ENCODE measurements around a stretch of chr13.

- PRO-cap = bidirectional peak, plus-strand start at chr13:30486689, minus-strand start at chr13:30486585
- RAMPAGE, long total RNA, 2 experiments = no peak in any of the 2 experiments
Measured at GRCh38 chr13:30486071-30486837, 20.5 kb upstream of the HMGB1 start.

- PRO-cap = no peak
- RAMPAGE, long total RNA, 2 experiments = no peak in any of the 2 experiments
Measured at GRCh38 chr13:30873060-30873478, 33.0 kb upstream of the MEDAG start.

- PRO-cap = no peak
- RAMPAGE, long total RNA, 2 experiments = no peak in any of the 2 experiments
Measured at GRCh38 chr13:30924511-30925203, 7.8 kb upstream of the TEX26 start.

GRCh38 chr13:31162097-31163088, 689 bp upstream of the HSPH1 start:
- PRO-cap = unidirectional peak, plus-strand start at chr13:31162484
- RAMPAGE, long total RNA, 2 experiments = no peak in any of the 2 experiments

GRCh38 chr13:31221029-31221389, 21.2 kb downstream of the B3GLCT start:
- PRO-cap = no peak
- RAMPAGE, long total RNA, 2 experiments = no peak in any of the 2 experiments

DNA sequence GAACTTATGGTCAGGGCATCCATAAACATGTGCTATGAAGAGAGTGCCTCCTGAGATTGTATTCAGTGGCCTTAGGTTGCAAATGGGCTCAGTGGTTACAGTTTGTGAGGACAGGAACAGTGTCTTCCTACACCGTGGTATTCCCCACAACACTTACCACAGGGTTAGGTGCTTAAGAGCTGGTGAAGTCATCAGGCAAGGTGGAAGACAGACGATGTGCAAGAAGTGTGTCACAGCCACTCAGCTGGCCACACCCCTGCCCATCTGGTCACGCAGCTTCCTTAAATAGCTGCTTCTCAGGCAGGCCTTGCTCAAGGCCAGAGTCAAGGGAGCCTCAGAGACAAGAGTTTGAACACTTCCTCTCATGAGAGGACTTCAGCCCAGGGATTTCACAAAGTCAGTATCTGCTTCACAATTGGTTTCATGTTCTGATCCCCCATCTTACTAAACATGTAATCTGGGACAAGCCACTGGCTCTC, 80.4 kb upstream of the FRY start:
- PRO-cap = bidirectional peak, plus-strand start at position 314 of the sequence, minus-strand start at position 202 of the sequence
- RAMPAGE, long total RNA, 2 experiments = no peak in any of the 2 experiments

GRCh38 chr13:31983580-31984084, 47.9 kb upstream of the FRY start:
- PRO-cap = no peak
- RAMPAGE, long total RNA, 2 experiments = no peak in any of the 2 experiments

DNA sequence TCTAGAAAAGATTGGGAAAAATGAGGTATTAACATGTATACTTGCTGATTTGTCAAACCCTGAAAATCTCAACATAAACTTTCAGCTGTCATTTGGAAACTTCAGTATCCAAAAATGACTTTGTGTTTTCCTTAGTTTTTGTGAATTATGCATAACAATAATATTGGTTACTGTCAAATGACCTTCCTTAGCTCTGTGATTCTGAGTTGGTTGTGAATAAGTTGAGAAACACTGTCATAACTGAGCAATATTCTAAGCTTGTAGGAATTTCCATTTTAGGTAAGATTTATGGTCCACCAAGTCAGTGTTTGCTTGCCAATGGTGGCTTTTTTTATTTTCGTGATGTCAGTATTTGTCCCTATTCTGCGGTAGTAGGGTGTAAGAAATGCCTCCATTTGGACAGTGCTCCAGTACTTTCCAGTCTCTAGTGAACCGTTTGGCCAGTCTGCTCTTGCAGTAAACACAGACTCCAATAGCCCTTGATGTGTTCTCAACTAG, 94.6 kb downstream of the FRY start:
- PRO-cap = no peak
- RAMPAGE, long total RNA, 2 experiments = no peak in any of the 2 experiments

- PRO-cap = no peak
- RAMPAGE, long total RNA, 2 experiments = no peak in any of the 2 experiments
Measured at GRCh38 chr13:32255744-32256306, 59.3 kb downstream of the ZAR1L start.

DNA sequence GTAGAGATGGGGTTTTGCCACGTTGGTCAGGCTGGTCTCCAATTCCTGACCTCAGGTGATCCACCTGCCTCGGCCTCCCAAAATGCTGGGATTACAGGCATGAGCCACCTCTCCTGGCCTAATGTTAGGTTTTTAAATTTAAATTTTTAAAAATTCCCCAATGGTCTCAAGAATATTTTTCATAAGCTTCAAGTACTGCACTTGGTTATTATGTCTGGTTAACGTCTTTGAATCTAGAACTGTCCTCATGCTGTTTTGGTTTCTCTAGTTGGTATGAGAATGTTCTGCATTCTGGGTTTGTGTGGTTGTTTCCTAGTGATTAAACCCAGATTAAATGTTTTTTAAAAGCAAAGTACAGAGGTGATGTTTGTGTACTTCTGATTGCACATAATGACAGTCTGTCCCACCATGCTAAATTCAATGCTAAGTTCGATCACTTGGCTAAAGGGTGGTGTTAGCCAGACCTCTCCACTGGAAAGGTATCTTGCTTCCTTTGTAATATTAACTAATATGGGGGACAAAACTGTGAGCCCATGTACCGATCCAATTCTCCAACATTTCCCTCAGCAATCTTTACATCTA, 14.7 kb downstream of the N4BP2L1 start:
- PRO-cap = no peak
- RAMPAGE, long total RNA, 2 experiments = no peak in any of the 2 experiments

DNA sequence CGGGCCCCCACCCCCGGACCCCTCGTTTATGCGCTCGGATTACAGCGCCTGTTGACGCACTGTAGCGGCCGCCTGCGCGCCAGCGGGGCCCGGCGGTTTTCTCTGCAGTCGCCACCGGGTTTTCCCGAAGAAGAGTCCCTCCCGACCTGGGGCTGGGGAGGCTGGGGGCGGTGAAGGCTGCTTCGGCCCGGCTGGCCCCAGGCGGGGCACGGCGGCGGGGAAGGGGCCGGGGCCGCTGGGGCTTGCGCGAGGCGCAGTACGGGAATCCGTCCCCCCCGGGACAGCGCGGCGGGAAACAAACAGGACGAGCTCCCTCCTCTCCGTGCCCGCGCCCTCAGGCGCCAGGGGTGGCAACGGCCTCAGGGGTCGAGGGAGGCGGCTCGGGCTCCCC, 588 bp downstream of the N4BP2L1 start:
- PRO-cap = bidirectional peak, plus-strand start at position 209 of the sequence, minus-strand start at position 104 of the sequence; bidirectional peak, plus-strand start at position 337 of the sequence, minus-strand start at position 328 of the sequence
- RAMPAGE, long total RNA, 2 experiments = no peak in any of the 2 experiments

DNA sequence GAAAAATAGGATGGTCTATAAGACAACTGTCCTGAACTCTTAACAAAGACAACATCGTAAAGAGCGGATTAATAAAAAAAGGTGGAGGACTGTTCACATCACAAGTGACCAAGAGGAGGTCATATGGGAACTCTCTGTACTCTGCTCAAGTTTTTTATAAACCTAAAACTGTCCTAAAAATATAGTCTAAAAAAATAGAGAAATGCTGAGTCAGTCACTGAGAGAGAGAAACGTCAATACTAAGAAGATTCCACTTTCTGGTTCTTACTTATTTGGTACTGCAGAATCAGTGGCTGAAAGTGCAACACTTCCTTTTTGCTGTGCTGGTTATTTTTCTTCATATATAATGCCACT, 44.1 kb upstream of the N4BP2L1 start:
- PRO-cap = no peak
- RAMPAGE, long total RNA, 2 experiments = no peak in any of the 2 experiments

GRCh38 chr13:33032080-33032738, 16.0 kb downstream of the KL start:
- PRO-cap = no peak
- RAMPAGE, long total RNA, 2 experiments = no peak in any of the 2 experiments

DNA sequence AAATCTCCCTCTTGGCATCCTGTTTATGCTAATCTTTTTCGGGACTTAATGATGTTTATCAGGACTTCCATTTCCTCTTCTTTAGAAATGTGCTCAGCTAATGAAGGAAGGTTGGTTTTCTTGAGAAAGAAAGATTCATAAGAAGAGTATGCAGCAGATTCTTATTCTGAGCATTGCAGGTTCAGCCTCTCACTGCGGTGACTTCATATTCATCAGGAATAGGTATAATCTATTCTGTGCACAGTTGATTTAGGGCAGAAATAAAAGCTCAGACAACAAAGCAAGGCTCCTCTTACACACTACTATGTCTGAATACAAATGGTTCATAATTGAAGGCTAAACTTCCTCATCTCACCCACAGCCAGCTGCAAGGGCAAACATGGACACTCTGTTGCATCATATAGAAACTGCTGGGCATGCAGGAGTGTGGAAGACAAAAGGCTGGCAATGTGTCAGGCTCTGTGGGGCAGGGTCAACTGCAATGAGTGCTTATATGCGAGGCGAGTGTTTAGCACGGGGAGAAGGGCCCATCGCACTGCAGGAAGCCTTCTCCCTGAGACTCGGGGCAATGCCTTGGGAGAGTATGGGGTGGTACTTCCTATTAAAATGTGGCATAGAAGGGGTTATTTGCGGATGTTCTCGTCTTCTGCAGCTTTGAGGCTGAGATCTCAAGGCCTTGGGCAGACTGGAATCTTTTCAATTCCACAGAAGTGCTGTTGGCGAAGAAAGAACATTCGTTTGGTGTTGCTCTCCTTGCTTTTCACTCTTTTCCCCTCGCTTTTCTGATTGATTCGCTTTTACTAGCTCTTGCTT, 107.3 kb downstream of the KL start:
- PRO-cap = no peak
- RAMPAGE, long total RNA, 2 experiments = no peak in any of the 2 experiments

DNA sequence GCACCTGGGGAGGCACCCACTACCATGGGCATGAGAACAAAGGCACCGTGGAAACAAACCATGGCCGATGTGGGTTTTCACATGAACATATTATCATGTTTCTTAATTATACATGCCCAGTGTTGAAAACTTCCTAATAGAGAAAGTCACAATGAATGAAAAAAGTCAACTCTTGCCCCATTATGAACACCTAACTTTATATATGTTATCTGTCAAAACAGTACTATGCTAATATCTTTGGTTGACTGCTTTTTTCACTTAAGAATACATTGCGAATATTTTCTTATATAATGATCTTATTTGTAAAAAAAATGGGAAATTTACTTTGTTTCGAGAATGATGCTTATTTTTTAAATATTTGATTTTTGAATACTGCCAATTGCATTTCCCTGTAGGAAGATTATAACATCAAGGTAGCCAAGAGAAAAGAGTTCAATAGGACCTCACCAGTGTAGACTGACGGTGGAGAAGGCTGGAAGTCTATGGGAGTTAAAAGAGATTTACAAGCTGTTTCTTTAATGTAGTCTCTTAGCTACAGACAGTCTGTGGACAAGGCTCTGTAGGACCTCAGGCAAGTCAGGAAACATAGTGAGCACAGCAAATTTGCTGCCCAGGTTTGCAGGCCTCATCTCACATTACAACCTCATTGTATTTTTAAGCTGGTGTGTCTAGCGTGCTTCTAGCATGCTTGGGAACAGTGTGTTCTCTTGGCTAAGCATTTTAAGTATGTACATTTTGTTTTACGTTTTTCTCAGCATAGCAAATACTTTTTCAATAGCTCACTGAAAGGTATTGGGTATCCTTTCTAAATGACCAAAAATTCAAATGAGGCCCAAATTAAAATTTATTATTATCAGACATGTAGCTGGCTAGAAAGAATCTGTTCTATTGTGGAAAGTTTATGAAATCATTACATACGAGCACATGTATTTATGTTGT, 113.4 kb downstream of the STARD13 start:
- PRO-cap = no peak
- RAMPAGE, long total RNA, 2 experiments = no peak in any of the 2 experiments

DNA sequence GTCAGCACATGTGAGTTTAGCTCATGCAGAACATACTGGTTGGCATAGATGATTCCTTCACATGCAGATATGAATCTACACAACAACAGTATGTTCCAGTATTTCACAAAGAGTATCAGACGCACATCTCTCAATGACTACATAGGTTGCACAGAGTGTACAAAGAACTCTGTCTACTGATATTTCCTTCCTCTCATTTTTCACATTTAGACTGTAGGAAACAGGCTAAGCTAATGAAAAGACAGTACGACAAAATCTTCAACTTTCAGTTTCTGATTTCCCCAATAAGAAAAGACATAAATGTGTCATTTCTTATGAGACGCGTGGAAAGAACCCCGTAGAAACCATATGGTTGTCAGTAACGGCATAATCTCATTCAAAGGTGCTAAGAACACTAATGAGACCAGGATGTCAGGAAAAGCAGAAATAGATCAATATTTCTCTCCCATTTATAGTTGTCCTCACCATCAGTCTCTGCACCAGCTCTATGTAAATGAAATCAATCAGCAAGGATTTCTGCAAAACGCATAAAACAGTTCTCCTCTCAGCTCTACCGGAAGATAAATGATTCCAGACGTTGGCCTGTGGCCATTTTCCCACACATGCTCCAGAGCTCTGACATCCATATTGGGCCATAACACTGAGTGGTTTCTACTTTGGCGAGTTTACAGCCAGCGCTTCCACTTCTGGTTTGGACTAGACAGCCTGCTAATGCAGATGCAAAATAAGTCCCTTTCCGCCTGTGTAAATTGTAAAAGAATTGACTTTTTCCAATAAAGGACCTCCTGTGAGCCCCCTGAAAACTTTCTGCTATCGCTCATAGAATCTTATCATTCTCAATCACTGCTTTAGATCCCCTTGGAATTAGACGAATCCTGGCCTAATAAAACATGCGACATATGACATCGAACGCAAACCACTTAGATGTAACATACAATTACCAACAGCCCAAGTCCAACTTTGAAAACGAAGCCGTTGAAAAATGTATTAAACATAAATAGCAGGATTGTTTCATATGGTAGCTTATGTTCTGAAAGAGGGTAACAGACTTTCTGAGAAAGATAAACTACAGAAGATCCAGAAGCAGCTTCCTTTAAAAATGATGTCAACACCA, 81.0 kb downstream of the STARD13 start:
- PRO-cap = bidirectional peak, plus-strand start at position 662 of the sequence, minus-strand start at position 609 of the sequence
- RAMPAGE, long total RNA, 2 experiments = no peak in any of the 2 experiments

DNA sequence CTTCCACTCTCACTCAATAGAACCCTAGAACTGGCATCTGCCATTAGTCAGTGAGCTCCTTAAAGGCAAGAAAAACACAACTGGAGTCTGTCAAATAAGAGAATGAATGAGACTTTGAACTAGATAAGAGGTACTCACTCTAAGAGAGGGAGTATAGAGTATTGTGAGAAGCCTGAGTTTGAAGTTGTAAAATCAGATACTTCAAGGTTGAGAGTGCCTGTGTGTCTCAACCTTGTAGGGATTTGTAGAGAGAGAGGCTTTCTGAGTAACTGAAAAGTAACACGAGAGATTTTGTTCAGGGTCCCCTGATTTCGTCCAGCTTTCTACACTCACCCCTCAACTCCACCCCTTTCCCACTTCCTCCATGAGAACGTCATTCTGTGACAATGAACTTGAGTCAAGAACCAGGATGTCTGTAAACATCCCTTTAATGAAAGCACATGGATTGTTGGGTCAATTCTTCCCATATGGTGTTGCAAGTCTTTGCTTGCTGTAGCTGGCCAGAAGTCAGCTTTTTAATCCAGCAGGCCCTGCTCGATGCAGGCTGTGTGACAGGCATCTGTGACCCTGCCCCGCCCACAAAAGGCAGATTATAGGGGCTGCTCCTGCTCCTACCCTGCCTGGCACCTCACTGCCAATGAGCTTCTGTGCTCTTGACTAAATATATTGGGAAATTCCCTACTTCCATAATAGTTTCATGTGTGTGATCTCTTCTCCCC, 78.1 kb downstream of the STARD13 start:
- PRO-cap = no peak
- RAMPAGE, long total RNA, 2 experiments = no peak in any of the 2 experiments

- PRO-cap = no peak
- RAMPAGE, long total RNA, 2 experiments = no peak in any of the 2 experiments
Measured at GRCh38 chr13:33221241-33221965, 64.2 kb downstream of the STARD13 start.

DNA sequence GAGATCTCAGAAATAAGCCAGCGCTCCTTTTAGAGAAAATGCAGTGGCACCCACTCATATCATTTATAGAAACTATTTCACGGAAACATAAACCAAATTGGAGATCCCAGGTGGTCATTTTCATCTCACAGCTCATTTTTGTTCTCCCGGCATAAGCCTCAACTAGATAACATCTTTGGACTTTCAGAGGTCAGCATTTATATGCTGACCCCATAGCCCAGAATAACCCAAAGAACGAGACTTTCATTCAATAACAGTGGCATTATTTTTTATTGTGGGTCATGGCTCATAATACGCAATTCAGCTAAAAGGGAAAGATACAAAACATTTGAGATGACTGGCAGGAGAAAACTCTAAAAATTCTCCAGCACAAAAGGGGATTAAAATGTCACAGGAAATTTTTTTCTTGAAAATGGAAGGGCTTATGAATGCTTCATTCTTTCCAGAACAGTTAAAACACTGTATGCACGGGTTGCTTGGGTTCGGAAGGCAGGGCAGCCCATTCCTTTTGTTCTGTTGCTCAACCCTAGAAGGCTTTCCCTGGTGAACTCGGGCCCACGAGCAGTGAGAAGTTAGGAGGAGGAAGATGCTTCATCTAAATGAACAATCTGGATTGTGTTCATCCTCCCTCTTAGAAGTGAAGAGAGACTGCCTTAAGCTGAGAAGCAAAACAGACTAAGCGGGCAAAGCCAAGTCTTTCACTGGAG, 24.0 kb downstream of the STARD13 start:
- PRO-cap = unidirectional peak, plus-strand start at position 564 of the sequence
- RAMPAGE, long total RNA, 2 experiments = no peak in any of the 2 experiments

DNA sequence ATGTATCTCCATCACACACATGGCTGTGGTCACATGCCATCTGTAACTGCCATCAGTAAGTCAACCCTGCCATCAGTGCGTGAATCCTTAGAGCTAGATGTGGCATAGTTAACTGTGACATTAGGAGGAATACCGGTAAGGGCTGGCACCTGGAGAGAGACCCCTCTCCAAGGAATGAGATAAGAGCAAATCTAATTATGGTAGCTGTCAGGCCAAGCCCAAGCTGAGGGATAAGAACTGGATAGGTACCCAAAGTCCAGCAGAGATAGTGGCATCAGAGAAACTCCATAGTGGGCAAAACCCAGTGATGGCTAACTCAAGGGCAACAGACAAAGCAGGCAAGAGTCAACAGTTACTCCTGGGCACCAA, 28.4 kb upstream of the STARD13 start:
- PRO-cap = no peak
- RAMPAGE, long total RNA, 2 experiments = start-site peak on the minus strand in 1 of 2 experiments, centred at position 172 of the sequence, 5 reads per replicate

All from body of pancreas (tissue), 2 donors.